Metanephros (tissue), 2 donors: ENCODE data around the gene TASOR2.

- RAMPAGE, long total RNA = no peak
Observed at GRCh38 chr10:4391552-4391952, 434.5 kb upstream of the AKR1E2 start.

GRCh38 chr10:4677258-4678545 lies 148.3 kb upstream of the AKR1E2 start:
- RAMPAGE, long total RNA = no peak

GRCh38 chr10:4766392-4766852 lies 59.6 kb upstream of the AKR1E2 start:
- RAMPAGE, long total RNA = no peak

GRCh38 chr10:4983601-4984190 lies 20.0 kb downstream of the AKR1C2 start:
- RAMPAGE, long total RNA = no peak

- RAMPAGE, long total RNA = no peak
Observed at GRCh38 chr10:5183722-5184359, 1.1 kb downstream of the AKR1C8 start.

DNA sequence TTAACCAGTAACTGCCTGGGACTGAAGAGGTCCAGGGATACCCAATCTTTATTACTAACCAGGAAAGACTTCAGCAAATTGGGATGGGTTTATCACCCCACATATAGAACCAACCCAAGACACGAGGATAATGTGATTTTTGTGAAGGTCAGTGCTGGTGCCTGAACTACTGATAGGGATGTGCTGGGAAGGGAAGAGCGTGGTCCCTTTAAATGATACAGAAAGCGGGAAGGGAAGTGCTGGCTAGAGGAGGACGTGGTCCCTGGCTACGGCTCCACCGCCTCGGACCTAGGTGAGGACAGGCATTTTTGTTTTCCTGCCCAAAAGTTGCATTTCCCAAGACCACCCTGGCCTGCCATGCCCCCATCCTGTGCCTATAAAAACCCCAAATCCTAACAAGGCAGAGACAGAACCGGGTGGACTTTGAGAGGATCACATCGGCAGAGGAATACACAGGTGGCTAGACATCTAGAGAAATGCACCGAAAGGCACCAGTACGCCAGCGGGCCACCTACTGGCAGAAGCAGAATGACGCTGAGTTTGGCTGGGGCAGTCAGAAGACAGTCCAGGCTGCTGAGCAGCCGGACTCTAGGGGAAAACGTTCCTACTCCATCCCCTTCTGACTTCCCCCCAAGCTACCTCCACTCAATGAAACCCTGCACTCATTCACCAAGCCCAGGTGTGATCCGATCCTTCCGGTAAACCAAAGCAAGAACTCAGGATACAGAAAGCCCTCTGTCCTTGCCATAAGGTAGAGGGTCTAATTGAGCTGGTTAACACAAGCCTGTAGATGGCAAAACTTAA lies 2.7 kb downstream of the AKR1C4 start:
- RAMPAGE, long total RNA = no peak

GRCh38 chr10:5254528-5254841 lies 57.8 kb downstream of the AKR1C4 start:
- RAMPAGE, long total RNA = no peak

GRCh38 chr10:5297212-5297957 lies 67.4 kb upstream of the UCN3 start:
- RAMPAGE, long total RNA = no peak

- RAMPAGE, long total RNA = no peak
Observed at GRCh38 chr10:5611834-5612198, 54.6 kb downstream of the ASB13 start.

GRCh38 chr10:5620991-5621368 lies 45.4 kb downstream of the ASB13 start:
- RAMPAGE, long total RNA = no peak

DNA sequence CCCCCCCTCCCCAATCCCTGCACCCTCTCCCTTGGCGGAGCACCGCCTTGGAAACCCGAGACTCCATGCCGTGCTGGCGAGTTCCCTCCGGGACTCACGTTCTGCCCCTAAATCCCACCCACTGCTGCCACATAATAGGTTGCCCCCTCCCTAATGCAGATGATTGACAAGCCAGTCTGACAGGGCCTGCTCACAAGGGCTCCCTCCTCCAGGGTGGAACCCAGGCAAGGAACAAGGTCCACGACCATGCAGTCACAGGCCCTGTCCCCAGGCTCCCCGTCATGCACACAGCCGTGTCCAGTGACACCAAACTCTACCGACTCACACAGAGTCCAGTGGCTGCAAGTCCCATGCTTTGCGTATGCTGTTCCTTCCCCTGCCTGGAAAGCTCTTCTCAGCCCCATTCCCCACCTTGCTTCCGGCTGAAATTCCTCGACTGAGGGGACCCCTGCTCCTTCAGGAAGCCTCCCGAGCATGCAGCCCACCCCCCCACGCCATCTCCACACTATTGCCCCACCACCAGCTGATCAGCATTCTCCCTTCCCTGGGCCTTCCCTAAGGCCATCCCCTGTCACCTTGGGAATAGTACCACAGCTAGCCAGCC lies 7.1 kb downstream of the ASB13 start:
- RAMPAGE, long total RNA = no peak

- RAMPAGE, long total RNA = no peak
Observed at GRCh38 chr10:5659780-5660662, 6.4 kb downstream of the ASB13 start.

- RAMPAGE, long total RNA = no peak
Observed at GRCh38 chr10:5684284-5684926, at the start of gene TASOR2. Gene TASOR2 (plus strand): TSS chr10:5684838.

GRCh38 chr10:5692270-5693528 lies 8.1 kb downstream of the TASOR2 start:
- RAMPAGE, long total RNA = no peak

GRCh38 chr10:5748830-5749508 lies 64.3 kb downstream of the GDI2 start:
- RAMPAGE, long total RNA = no peak

GRCh38 chr10:5911183-5911831 lies 21.3 kb downstream of the FBH1 start:
- RAMPAGE, long total RNA = no peak

DNA sequence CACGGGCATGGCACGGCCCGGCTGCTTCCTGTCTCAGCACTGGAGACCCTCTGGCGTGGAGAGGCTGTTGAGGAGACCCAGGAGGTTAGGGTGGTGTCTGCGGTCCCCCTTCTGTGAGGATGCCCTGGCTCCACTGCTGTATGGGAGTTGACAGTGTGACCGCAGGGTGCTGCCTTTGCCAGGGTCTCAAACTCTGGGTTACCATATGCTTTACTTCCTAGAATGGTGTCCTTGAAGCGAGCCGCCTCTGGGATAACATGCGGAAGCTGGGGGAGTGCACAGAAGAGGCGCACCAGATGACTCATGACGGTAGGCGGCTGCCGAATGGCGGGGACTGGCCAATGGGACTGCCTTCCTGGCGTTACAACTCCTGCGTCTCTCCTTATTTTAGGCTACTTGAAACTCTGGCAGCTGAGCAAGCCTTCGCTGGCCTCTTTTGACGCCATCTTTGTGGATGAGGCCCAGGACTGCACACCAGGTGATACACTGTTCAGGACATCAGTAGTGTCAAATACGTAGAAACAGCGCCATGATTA lies 27.2 kb downstream of the FBH1 start:
- RAMPAGE, long total RNA = no peak

DNA sequence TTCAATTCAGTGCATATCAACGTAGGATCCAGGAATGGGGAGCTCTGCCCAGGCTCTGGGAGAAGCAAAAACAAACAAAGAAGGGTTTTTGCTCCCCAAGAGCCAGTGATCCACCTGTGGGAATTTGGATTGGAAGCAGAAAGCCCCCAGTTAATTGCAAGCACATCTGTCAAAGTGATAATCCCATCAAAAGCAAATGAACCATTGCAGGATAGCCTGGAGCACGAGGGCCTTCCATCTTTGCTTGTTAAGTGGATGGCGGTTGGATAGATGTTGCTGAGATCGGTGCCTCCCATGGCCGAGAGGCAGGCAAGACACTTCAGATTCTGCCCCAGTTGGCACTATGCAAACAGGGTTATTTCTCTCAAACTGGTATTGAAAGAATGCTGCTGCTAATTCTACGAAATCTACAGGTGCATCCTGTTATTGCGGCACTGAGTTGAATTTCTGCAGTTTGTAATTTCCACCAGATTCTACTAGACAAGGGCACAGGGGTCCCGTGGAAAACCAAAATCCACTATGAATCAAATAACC lies 6.8 kb upstream of the IL2RA start:
- RAMPAGE, long total RNA = no peak

DNA sequence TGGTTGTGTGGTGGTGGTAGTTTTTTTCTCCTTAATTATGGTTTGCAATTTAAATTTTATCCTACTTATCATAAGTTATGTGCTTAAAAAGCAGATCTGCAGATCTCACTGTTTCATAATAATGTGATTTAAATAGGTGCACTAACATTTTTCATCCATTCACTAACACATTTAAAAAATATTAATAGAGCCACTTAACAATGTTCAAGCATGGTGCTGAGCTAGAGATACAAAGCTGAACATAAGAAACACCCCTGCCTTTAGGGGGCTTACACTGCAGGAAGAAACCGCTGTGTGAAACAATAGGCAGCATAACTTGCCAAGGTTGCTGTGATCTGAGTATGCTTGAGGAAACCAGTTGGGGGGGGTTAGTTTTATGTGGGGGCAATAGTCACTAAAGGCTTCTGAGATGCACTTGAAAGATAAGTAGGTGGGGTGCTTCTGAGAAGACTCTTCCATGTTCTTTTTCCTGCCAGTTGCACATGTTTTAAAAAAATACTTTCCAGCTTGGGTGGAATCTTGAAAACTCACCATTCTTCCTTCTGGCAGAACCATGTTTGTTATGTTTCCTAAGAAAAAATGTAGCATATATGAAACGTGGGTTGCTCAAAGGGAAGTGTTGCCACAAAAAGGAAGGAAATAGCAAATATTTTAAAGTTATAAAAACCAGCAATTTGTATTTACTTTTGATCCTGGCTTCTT lies 2.8 kb downstream of the RBM17 start:
- RAMPAGE, long total RNA = no peak

DNA sequence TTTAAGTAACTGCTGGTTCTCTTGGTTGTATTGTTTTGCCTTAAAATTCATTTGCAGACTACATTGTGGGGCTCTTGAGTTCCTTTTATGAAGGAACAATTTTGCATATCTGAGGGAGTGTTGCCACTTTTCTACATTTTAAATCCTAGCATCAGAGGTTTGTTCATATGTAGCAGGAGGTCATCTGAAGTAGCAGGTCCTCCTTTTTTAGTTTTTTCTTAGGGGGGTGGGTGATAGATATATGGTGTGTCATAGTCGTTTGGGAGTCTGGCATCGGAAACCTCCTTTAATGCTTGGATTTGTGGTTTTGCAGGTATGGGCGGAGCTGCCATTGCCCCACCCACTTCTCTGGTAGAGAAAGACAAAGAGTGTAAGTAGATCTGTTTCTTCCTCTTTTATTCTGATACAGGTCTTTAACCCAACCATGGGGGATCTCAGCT lies 19.6 kb downstream of the RBM17 start:
- RAMPAGE, long total RNA = no peak